Colon Carcinoma Metastatic in the Lung (tissue), 2 donors: ENCODE measurements around a stretch of chr12.

DNA sequence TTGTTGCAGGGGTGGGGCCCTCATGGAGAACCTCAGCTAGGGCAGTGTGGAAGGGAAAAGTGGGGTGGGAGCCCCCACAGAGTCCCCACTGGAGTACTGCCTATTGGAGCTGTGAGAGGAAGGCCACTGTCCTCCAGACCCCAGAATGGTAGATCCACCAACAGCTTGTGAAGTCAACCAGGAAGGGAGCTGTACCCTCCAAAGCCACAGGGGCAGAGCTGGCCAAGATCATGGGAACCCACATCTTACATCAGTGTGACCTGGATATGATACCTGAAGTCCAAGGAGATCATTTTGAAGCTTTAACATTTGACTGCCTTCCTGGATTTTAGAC, 466.7 kb downstream of the ADAMTS20 start:
- PRO-cap, 2 experiments, result no peak in any of the 2 experiments

DNA sequence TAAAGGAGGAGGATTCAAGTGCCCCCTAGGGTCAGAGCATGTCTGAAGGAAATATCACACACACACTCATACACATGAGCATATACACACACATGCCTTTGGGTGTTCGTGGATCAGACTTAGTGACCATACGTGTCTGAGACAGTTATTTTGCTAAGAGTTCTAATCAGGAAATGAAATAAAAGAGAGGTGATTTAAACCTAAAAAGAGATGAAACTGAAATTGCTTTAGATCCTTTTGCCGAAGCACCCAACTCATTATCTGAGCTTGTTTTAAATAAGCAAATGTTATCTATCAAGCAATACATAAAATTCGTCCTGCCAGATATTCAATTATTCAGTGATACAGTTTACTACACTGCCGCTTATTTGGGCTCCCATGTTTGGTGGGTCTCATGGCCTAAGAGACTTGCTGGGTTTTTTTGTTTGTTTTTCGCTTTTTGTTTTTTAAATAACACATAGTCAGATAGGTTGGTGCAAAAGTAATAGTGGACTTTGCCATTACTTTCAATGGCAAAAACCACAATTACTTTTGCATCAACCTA, 260.9 kb downstream of the ADAMTS20 start:
- PRO-cap, 2 experiments, result no peak in any of the 2 experiments

GRCh38 chr12:43858095-43858572, 22.3 kb downstream of the TMEM117 start:
- PRO-cap, 2 experiments, result no peak in any of the 2 experiments

- PRO-cap, 2 experiments, result no peak in any of the 2 experiments
Measured at GRCh38 chr12:44252513-44252938, 416.6 kb downstream of the TMEM117 start.

DNA sequence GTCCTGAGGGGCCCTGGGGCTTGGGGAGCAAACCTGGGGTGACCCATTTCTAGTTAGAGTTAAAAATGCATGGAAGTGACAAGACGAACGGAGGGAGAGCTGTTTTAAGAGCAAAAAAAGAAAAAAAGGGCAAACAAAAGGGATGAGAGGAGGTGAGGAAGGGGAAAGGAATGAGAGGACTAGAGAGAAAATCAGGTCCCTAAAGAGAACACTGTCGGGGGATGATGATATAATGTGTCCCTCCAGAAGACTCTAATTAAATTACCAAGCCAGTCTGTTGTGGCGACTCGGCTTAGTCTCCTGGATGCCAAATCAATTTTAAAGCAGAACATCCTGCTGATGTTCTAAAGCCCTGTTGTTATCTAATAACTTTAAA, 1.1 kb downstream of the ANO6 start:
- PRO-cap, 2 experiments, result no peak in any of the 2 experiments

- PRO-cap, 2 experiments, result no peak in any of the 2 experiments
Measured at GRCh38 chr12:45217421-45218258, 1.7 kb downstream of the ANO6 start.

- PRO-cap, 2 experiments, result no peak in any of the 2 experiments
Measured at GRCh38 chr12:45219457-45220035, 3.7 kb downstream of the ANO6 start.

- PRO-cap, 2 experiments, result no peak in any of the 2 experiments
Measured at GRCh38 chr12:45955838-45956420, 34.4 kb downstream of the SCAF11 start.

DNA sequence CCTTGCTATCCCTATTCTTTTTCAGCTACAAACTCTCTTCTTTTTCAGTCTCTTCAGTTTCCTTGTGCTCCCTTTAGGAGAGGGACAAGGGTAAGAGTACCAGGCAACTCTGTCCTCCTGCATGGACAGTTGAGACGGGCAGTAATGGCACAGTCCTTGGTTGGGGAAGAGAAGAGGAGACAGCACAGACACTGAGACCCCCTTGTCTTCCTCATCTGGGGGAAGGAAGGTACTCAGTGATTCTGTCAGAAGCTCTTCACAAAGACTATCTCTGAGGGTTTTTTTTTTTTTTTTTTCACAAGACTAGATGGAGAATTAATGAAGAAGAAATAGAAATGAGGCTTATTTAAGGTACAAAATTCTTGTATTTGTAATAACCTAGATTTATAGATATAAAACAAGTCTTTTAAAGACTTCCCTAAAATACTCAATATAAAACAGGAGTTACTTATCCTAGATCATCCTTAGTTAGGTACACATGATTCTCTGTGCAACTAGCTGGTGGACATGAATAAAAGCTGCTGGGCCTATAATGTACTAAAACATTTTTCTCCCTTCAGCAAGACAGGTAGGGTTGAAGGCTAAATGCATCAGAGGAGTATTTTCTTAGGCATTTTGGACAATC, 81.2 kb downstream of the SLC38A1 start:
- PRO-cap, 2 experiments, result no peak in any of the 2 experiments

DNA sequence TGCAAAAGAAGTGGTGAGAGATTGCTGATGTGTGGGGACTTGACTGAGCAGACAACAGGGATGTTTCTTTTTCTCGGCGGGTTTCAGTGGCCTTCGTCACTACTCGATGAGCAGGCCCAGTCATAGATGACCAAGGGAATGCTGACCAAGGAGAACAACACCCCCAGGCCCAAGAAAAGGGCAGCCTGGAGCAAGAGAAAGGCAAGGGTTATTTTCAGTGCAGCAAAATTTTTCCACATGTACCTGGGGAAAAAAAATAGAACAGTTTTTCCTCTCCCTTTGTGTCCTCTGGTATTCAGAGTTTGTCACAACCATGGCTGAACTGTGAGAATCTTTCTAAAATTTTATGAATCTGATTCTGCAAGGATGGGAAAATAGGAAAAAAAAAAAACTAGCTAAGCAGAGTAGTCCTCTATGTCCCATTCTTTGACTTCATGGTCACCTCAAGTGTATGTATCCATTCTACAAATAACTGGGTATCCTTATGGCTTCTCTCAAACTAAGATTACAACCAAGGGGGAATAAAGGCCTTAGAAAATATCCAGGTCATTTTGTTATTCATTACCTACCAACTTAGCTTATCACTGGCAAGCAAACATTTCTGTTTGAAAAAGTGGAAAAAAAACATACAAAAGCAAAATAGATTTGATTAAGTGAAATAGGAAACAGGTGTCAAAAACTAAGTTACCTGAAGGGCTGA, 79.8 kb downstream of the SLC38A1 start:
- PRO-cap, 2 experiments, result no peak in any of the 2 experiments

DNA sequence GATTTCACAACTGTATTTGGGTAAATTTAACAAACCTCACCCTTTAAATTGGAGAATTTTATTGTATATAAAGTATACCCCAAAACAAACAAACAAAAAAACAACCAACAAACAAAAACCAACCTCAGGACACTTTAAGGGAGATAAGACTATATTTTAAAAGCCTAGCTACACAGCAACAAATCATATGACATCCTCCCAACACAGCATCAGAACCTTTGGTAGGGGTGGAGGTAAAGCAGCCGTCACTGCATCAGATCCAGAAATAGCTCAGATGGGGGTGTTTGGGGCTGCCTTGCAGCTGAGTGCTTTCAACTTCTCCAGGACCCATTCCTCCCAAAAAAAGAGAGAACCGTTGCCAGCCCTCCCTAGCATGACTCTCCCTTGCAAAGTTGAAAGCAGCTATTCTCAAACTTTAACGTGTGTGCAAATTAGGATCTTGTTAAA, 54.2 kb downstream of the SLC38A1 start:
- PRO-cap, 2 experiments, result no peak in any of the 2 experiments

DNA sequence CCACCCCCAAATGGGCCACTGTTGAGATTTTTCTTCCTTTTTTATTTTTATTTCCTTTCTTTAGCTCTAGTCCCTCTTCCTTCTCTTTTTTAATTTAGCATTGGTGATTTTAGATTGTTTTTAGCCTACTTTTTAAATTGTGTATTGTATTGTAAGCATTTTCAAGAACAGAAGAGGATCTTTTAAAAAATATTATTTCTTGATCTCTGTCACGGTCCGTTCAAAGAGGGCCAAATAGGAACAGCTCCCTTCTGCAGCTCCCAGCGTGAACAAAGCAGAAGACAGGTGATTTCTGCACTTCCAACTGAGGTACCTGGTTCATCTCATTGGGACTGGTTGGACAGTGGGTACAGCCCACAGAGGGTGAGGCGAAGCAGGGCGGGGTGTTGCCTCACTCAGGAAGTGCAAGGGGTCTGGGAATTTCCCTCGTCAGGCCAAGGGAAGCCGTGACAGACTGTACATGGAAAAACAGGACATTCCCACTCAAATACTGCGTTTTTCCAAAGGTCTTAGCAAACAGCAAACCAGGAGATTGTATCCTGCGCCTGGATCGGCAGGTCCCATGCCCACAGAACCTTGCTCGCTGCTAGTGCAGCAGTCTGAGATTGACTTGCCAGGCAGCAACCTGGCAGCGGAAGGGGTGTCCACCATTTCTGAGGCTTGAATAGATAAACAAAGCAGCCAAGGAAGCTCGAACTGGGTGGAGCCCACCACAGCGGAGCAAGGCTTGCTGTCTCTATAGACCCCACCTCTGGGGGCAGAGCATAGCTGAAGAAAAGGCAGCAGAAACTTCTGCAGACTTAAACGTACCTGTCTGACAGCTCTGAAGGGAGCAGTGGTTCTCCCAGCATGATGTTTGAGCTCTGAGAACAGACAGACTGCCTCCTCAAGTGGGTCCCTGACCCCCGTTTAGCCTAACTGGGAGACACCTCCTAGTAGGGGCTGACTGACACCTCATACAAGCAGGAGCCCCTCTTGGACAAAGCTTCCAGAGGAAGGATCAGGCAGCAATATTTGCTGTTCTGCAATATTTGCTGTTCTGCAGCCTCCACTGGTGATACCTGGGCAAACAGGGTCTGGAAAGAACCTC, 22.7 kb downstream of the SLC38A1 start:
- PRO-cap, 2 experiments, result no peak in any of the 2 experiments

DNA sequence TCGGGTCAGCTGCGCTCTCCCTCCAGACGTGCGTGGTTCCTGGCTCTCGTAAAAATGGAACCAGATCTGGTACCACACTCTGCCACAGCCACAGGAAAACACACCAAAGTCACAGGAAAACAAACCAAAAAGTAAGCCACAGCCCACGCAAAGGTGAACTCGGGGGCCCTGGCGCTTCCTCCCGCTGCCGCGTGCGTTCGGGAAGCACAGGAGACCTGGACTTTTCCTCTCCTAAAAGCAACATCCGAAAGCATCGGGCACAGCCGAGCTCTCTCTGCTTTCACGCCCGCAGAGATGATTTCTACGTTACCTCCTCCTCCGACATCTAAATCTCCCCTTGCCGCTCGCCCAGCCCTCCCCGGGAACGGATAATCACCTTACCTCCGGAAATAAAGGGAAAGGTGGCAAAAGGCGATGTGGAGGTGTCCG, 684 bp downstream of the SLC38A1 start:
- PRO-cap, 2 experiments, result peak in 2 of 2 experiments; most common plus-strand start position 407 of the sequence (in 2); most common minus-strand start position 327 of the sequence (in 2)

GRCh38 chr12:46364778-46365550, 7.6 kb downstream of the SLC38A2 start:
- PRO-cap, 2 experiments, result no peak in any of the 2 experiments

- PRO-cap, 2 experiments, result no peak in any of the 2 experiments
Measured at GRCh38 chr12:46368028-46369081, 4.2 kb downstream of the SLC38A2 start.

DNA sequence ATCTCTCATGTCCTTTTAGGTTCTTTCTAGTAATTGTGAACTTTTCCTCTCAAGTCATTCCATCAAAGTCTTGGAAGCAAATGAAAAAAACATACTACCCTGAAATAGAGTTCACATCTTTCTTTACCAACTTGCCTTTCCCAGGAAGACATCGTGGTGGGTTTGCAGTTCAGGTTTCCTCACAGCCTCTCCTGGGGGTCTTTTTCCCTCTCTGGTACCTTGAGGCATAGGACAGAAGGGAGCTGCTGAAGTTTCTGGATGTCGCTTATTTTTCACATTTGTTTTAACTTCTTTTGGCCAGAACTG, 11.7 kb upstream of the SLC38A2 start:
- PRO-cap, 2 experiments, result no peak in any of the 2 experiments

- PRO-cap, 2 experiments, result no peak in any of the 2 experiments
Measured at GRCh38 chr12:46450316-46451102, 77.9 kb upstream of the SLC38A2 start.

- PRO-cap, 2 experiments, result no peak in any of the 2 experiments
Measured at GRCh38 chr12:46617355-46617574, 208.5 kb downstream of the SLC38A4 start.

DNA sequence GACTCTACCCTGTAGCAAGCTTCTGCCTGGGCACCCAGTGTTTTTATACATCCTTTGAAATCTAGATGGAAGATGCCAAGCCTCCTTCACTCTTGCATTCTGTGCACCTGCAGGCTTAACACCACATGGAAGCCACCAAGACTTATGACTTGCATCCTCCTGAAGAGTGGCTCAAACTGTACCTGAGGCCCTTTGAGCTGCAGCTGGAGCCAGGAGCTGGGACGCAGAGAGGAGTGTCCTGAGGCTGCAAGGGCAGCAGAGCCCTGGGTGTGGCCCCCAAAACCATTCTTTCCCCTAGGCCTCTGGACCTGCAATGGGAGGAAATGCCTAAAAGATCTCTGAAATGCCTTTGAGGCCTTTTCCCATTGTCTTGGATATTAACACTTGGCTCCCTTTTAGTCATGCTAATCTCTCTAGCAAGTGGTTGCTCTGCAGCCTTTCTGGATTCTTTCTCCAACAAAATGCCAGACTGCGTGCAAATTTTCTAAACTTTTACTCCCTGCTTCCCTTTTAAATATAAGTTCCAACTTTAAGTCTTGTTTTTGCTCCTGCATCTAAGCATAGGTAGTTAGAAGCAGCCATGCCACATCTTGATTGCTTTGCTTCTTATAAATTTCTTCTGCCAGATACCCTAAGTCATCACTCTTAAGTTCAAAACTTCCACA, 156.1 kb downstream of the SLC38A4 start:
- PRO-cap, 2 experiments, result no peak in any of the 2 experiments

- PRO-cap, 2 experiments, result no peak in any of the 2 experiments
Measured at GRCh38 chr12:46787833-46788093, 38.0 kb downstream of the SLC38A4 start.